ENCODE data around the gene PRR18.

DNA sequence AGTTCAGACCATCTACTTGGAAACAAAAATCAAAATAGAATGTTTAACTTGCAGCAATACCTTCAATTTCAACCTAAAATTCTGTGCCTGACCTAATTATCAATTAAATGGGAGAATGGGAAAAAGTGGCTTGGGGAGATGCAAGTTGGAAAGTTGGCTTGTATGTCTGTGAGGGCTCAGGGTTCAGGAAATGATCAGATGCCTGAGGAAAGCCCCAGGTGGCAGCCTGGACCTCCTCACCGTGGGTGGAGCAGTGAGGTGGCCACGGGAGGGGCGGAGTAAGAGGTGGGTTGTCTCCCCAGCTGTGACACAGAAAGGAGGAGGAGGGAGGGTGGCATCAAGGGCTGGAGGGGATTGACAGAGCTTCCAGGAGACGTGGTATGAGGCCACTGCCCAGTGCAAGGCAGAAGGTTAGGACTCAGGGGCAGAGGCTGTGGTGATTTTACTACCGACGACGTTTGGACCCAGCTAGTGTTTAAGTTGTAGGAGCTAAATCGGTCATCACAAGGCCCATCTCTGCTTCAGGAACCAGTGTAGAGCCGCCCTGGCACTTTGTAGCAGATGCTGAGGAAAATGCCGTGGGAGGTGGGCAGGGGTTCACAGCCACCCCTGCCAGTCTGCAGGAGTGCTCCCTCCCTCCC is 672.2 kb downstream of the PRKN start:
- CAGE, long polyA plus RNA, result no peak
- RRBS, result no CpG with 5 or more reads among the region's 10 CpGs

GRCh38 chr6:162621245-162621555 is 106.4 kb downstream of the PRKN start:
- CAGE, long polyA plus RNA, result no peak
- RRBS, result no CpG with 5 or more reads among the region's 4 CpGs

GRCh38 chr6:162681279-162681966 is 46.1 kb downstream of the PRKN start:
- CAGE, long polyA plus RNA, result no peak
- RRBS, result no CpG with 5 or more reads among the region's 2 CpGs

DNA sequence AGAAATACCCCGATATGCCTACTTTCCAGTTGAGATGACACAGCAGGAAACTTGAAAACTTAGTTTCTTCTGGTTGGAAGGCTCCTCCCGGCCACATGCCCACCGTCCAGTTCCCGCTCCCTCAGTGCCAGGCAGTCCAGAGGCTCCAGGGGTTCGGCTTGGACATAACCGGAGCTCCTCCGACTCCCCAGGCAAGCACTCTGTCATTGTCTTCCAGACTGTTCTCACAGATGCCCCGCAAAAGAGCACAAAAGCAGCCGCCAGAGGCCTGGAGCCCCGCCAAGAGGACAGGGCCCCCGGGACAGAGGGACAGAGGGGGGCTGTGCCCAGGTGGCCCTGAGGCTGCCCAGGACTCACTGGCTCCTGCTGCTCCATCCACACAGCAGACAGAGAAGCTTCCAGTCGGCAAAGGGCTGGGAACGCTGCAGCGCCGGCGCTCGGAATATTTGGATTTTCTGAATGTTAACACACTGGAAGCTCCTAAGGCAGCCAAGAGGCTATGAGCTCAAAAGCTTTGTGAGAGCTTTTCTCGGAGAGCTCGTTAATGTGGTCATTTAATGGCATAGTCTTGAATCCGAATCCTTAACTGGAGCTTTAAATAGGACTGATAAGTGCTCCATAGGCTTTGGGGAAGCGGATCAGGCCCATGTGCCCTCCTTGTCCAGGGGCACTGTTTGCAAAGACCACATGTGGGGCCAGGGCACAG is 68.0 kb upstream of the QKI start:
- CAGE, long polyA plus RNA, result no peak
- RRBS, result 44% methylated on average over 5 of the region's 21 CpGs

DNA sequence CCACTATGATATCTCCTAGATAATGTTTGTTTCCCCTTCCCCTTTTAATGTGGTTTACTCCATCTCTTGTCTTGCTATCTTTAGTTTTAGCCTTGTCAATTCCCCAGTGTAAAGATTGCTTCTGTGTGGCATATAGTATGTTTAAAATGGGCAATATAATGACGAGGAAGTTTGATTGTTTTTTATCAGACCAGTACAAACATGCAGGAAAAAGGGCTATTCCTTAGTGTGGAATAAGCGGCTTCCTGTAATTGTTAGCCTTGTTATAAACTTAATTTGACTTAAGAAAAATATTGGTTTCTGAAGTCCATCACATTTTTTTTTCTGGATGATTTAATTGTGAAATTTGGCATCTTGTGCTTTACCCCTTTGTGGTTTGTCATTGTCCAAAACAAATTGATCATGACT is 3.2 kb downstream of the QKI start:
- CAGE, long polyA plus RNA, result no peak
- RRBS, result no CpG with 5 or more reads among the region's 2 CpGs

DNA sequence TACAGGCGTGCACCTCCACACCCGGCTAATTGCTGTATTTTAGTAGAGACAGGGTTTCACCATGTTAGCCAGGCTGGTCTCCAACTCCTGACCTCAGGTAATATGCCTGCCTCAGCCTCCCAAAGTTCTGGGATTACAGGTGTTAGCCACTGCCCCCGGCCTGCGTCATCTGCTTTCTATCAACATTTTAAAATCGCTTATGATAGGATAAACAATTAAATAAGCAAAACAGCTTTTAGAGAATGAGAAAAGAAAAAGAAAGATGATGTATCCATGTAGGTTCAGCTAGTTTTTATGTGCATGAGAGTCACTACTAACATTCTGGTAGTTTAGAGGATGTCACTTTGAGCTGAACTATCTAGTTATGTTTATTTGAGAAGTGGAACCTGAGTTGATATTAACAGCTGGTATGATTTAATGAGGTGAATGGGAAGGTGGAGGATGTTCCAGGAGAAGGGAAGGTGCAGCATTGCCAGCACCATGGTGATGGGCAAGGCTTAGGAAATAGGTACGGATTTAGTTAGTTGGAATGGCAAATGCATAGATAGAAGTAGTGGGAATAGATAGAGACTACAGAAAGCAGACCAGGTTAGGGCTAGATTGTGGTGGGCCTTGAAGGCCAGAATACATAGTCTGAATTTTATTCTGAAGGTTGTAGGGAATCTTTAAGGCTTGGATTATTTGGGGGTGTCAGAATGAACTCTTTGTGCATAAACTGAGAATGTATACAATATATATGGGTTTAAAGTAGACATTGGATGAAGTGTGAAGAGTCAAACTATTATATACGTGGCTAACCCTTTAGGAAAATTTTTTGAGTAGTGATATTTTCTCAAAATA is 10.5 kb downstream of the QKI start:
- CAGE, long polyA plus RNA, result no peak
- RRBS, result no CpG with 5 or more reads among the region's 7 CpGs

- CAGE, long polyA plus RNA, result no peak
- RRBS, result no CpG with 5 or more reads among the region's 6 CpGs
Measured at GRCh38 chr6:163538059-163539114, 123.9 kb downstream of the QKI start.

- CAGE, long polyA plus RNA, result no peak
- RRBS, result 39% methylated on average over 2 of the region's 19 CpGs
Measured at GRCh38 chr6:163712070-163712639, 297.6 kb downstream of the QKI start.

- CAGE, long polyA plus RNA, result no peak
- RRBS, result no CpG with 5 or more reads among the region's 32 CpGs
Measured at GRCh38 chr6:164098881-164100120, 684.8 kb downstream of the QKI start.

- CAGE, long polyA plus RNA, result no peak
- RRBS, result no CpG with 5 or more reads among the region's 11 CpGs
Measured at GRCh38 chr6:165616026-165616607, 46.9 kb downstream of the PDE10A start.

DNA sequence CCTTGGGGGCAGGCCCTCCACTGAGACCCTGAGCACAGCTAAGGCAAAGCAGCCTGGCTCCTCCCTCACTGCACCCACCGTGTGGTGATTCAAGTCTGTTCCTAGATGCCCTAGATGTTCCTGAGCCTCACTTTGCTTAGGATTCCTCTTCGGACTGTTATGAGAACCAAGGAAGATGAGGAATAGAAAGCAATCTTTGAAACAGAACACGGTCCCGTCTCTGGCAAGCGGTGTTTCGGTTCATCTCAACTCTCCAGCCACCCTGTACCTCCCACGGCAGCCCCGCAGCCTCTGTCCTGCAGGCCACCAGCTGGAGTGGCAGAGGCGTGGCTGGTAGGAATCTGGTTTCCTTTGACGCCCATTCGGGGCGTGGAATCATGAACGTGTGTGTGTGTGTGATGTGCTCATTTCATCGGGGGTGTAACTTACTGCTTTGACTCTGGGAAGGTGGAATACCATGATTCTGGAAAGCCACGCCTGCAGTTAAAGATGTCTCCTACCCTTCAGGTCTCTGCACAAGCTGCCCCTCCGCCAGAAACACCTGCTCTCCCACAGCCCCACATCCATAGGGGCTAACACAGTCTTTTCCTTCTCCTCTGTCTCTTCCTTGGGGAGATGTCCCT is 21.3 kb downstream of the PDE10A start:
- CAGE, long polyA plus RNA, result no peak
- RRBS, result no CpG with 5 or more reads among the region's 16 CpGs

DNA sequence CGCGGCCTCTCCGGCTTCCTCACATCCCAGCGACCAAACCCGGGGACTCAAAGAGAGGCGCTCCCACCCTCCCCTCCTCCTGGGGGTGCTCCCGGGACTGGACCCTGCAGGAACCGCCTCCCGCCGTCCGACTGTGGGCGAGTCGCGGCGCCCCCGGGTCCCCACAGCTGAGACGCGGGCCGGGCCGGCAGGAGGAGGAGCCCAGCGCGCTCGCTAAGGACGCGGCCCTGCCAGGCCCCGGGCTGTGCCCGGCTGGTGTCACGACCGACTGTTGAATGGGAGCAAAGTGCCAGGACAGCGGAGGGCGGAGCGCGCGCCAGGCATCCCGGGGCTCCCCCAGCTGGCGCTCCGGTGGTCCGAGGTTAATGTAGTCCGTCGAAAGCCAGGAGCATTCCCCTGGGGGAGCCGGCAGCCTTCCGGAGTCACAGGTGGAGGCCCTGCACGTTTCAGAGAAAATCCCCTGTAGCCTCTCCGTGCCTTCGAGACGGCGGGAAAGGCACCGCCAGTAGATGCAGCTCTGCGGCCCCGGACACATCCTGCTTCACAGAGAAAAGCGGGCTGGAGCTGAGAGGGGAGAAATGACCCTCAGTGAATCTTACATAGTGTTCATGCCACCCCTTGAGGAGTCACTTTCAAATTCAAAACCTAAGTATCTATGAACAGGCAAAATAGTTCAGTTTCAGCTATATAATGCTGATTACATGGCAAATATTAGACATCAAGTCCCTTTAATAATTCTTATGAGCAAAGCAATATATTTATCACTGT is at the start of gene PRR18:
TSS of gene PRR18 (minus strand) at position 133 of the 768 bp plus-strand sequence.
- CAGE, long polyA plus RNA, result no peak
- RRBS, result 6% methylated on average over 41 of the region's 51 CpGs

- CAGE, long polyA plus RNA, result no peak
- RRBS, result no CpG with 5 or more reads among the region's 12 CpGs
Measured at GRCh38 chr6:166341275-166341866, 974 bp downstream of the SFT2D1 start.

DNA sequence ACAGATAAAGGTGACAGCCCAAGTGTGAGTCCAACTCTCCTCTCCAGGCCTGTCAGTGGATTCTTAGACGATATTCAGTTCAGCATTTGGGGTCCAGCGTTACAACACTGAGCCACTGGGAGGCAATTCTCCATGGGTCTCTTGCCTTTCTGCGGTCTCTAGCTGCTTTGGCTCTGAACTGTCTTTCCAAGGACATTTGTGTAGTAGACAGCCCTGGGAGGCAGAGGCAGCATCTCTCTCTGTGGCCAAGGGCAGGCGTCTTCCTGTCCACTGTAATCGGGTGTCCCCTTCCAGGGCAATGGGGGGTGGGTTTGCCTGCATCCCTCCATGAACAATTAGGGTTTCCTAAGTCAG is 24.4 kb upstream of the MPC1 start:
- CAGE, long polyA plus RNA, result no peak
- RRBS, result no CpG with 5 or more reads among the region's 5 CpGs

- CAGE, long polyA plus RNA, result no peak
- RRBS, result no CpG with 5 or more reads among the region's 2 CpGs
Measured at GRCh38 chr6:166475845-166476133, 93.0 kb upstream of the MPC1 start.

GRCh38 chr6:166487981-166488428 is 98.5 kb downstream of the RAMACL start:
- CAGE, long polyA plus RNA, result no peak
- RRBS, result 59% methylated on average over 9 of the region's 15 CpGs

DNA sequence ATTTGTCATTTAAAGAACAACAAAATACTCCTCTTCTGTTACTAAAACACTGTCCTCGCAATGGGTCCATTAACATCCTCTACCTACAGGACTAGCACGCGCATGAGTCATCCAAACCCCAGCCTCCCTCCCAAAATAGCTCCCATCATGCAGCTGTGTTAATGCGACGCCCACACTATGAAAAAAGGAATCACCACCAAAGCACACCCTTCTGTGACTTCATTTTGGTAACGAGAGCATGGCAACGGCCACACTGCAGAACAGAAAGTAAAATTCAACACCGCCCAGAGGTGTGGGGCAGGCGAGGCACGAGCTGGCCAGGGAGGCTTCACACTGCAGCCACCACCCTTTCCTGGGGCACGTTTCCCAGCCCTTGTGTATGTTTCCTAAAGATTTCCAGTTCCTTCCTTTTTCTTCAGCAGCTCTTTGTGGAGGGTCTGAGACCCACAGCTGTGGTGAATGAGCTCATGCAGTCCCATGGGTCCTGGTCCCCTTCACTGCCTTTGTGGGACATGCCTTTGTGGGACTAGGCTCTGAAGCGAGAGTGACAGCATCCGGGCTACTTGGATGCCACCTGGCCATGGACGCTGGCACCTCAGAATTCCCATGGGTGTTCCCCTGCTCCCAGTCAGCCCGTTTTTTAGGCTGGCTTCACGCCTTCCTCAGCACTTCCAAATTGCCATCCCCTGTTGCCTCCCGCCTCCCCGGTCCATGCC is 45.4 kb downstream of the RAMACL start:
- CAGE, long polyA plus RNA, result no peak
- RRBS, result no CpG with 5 or more reads among the region's 18 CpGs

- CAGE, long polyA plus RNA, result no peak
- RRBS, result no CpG with 5 or more reads among the region's 7 CpGs
Measured at GRCh38 chr6:166542332-166542838, 44.1 kb downstream of the RAMACL start.

GRCh38 chr6:166565287-166565929 is 21.1 kb downstream of the RAMACL start:
- CAGE, long polyA plus RNA, result no peak
- RRBS, result 89% methylated on average over 6 of the region's 20 CpGs

DNA sequence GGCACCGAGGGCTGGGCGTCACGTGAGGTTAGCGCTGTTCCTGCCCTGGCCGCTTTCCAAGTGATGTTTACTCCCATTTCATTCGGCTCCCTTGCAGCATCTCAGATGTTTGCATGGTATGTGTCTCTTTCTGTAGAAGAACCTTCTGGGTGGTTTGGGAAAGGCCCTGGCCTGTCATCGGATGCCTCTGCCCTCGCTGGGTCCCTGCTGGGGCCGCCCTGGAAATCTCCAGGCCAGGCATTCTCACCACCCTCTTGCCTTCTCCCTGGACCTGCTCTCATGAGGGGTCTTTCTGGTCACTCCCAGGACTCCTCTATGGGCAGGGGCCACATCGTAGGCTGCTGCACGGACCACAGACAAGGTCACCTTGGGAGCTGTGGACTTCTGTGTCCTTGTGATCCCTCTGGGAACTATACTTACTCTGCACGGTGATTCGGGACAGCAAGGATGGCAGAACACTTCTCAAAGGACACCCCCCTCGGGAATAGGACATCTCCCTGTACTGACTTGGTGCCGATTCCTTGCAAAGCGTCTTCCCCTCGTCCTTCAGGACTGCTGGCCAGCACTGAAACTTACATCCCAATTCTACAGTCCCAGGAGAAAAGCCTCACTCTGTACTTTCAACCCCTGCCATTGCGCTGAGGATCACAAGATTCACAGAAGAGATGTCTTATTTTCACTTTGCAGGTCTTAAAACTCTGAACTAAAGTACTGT is 17.0 kb downstream of the RAMACL start:
- CAGE, long polyA plus RNA, result no peak
- RRBS, result no CpG with 5 or more reads among the region's 18 CpGs